SK-MEL-5 (cell line): ENCODE measurements around the genes H4C6, BTN2A2 and H2BC12.

DNA sequence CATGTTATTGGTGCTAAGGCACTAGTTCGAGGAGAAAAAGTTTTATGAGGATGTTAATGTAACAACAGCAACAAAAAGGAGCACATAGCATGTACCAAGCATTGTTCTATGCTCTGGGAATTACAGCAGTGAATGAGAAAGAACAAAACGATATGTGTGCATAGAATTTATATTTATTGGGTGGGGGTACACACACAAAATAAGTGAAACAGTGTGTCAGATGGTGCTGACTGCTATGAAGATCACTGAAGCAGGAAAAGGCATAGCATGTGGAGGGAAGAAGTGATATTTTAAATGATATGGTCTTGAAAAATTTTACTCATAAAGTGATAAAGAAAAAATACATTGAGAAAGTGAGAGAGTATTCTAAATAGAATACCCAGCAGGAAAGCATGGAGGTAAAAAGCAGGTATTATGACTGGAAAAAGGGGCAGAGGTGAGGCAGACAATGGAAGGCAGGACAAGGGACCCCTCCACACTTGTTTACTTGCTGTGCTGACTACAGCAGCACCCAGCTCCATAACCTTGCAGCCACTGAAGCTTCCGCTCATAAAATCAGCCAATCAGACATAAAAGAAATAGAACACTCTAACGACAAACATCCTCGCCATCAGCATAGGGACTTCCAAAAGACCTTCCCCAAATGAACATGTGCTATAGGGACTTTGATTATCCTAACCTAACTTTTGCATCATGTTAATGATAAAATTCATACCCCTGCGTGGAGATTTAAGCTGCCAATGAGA is 2.7 kb downstream of the H4C5 start:
RAMPAGE:
- cytosol, long total RNA = no peak
- long total RNA = no peak
- nucleus, long total RNA = no peak

GRCh38 chr6:26232969-26233592 is 1.7 kb downstream of the H1-3 start:
RAMPAGE:
- cytosol, long total RNA = no peak
- long total RNA = no peak
- nucleus, long total RNA = no peak

RAMPAGE:
- cytosol, long total RNA = no peak
- long total RNA = start-site peak on the minus strand at chr6:26240167-26240211, 9 and 5 reads in 2 replicates
- nucleus, long total RNA = no peak
Observed at GRCh38 chr6:26240010-26241006, at the start of gene H4C6. Gene H4C6 (plus strand): TSS chr6:26240393.

RAMPAGE:
- cytosol, long total RNA = no peak
- long total RNA = no peak
- nucleus, long total RNA = no peak
Observed at GRCh38 chr6:26268806-26269521, 2.2 kb downstream of the H3C8 start.

DNA sequence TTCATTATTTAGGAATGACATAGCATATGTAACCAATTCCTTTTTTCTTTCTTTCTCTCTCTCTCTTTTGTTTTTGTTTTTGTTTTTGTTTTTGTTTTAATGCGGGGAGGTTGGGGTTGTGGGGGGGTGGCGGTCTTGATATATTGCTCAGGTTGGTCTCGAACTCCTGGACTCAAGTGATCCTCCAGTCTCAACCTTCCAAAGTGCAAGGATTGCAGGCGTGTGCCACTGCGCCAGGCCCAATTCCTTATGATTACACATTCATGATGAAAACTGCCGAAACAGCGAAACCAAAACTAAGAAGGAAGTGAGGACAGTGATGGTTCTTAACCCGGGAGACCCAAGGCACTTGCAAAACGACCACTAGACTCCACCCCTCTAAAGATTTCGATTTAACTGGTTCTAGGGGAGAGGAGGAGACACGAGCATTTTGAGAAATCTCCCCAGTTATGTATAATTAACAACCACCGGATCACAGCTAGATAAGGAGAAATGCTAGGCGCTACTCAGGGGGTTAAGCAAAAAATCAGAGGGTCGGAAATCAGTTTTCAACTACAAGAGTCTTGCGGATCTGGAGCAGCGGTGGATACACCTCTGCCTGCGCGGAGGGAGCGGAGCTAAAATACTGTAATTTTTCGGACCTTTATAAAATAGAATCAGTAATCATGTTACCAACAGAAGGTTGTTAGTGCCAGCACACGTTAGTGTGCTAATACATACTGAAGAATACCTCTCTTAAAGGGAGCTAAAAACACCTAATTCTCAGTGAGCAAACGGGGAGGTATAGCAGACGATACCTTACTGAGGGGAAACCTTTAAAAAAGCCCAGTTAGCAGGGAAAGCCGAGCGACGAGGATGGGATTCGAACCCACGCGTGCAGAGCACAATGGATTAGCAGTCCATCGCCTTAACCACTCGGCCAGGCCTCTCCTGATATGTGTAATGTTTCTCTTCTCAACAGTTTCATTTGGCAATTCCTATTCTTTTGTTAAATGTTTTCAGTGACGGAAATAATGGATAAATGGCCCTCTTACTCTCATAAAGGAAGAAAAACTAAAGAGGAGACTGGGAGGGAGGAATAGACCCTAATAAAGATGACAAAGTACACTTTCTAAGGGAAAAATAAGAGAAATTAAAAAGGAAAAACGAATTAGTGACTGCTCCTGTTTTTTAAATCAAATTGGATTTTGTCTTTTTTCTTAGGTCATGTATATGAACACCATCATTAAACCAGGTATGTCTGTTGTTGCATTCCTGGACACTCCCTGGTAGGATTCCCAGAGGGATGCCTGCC is 19.8 kb upstream of the H4C8 start:
RAMPAGE:
- cytosol, long total RNA = no peak
- long total RNA = no peak
- nucleus, long total RNA = no peak

GRCh38 chr6:26366498-26367102 is 1.6 kb downstream of the BTN3A2 start:
RAMPAGE:
- cytosol, long total RNA = no peak
- long total RNA = no peak
- nucleus, long total RNA = no peak

RAMPAGE:
- cytosol, long total RNA = no peak
- long total RNA = no peak
- nucleus, long total RNA = no peak
Observed at GRCh38 chr6:26383028-26384112, at the start of gene BTN2A2. Gene BTN2A2 (plus strand): TSS chr6:26383108.

GRCh38 chr6:26553341-26553682 is 15.1 kb downstream of the HMGN4 start:
RAMPAGE:
- cytosol, long total RNA = no peak
- long total RNA = no peak
- nucleus, long total RNA = no peak

DNA sequence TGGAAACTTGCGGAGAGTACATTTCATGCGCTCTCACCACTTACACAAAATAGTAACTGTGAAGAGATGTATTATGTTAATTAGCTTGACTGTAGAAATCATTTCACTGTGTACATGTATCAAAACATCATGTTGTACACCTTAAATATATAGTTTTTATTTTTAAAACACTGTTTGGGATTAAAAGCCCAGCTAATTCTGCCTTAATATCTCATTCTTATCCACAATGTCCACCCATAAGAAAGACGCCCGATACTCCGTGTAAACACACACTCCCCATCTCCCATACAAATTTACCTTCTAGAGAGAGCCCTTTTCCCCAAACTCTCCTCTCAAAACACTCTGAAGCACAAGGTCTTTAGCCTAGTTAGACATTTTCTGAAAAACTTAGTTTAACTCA is 113.4 kb downstream of the H2BC11 start:
RAMPAGE:
- cytosol, long total RNA = no peak
- long total RNA = no peak
- nucleus, long total RNA = no peak

GRCh38 chr6:27138117-27138958 is 744 bp upstream of the H4C9 start:
RAMPAGE:
- cytosol, long total RNA = no peak
- long total RNA = no peak
- nucleus, long total RNA = no peak

DNA sequence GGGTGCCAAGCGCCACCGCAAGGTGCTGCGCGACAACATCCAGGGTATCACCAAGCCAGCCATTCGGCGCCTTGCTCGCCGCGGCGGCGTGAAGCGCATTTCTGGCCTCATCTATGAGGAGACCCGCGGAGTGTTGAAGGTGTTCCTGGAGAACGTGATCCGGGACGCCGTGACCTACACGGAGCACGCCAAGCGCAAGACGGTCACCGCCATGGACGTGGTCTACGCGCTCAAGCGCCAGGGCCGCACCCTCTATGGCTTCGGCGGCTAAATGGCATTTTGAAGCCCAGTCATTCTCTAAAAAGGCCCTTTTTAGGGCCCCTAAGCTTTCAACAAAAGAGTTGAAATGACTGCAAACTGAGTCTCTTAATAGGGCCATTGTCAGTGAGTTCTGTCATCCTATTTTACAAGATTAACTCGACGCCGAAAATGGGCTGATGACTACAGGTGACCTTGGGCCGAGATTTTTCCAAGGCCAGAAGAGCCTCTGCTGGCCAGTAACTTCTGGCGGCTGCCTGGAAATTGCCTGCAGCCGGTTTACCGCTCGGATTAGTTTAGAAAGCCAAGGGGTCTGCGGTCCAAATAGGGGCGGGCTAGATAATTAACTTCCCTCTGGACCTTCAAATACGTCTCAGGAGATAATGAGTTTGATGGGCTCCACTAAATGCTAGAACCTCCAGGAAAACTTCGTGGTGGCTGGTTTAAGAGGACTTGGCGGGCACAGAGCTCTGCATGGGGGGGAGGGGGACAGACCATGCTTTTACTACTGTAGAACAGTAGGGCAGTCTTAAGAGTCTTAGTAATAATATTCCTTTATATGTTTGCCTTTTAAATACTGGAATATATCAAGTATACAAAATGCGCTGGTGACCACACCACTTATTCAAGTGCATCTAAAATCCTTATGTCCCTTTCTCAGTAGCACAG is 531 bp downstream of the H4C9 start:
RAMPAGE:
- cytosol, long total RNA = no peak
- long total RNA = no peak
- nucleus, long total RNA = no peak

GRCh38 chr6:27146517-27146941 is at the start of gene H2BC12:
Gene H2BC12 (minus strand): TSS chr6:27146855.
RAMPAGE:
- cytosol, long total RNA = start-site peak on the minus strand at chr6:27146650-27146858, 7,976 and 14,582 reads in 2 replicates
- long total RNA = start-site peak on the minus strand at chr6:27146695-27146742, 587 and 831 reads in 2 replicates; start-site peak on the minus strand at chr6:27146807-27146858, 5,381 and 7,999 reads in 2 replicates
- nucleus, long total RNA = start-site peak on the minus strand at chr6:27146667-27146736, 395 and 324 reads in 2 replicates; start-site peak on the minus strand at chr6:27146807-27146858, 1,632 and 143 reads in 2 replicates

RAMPAGE:
- cytosol, long total RNA = no peak
- long total RNA = no peak
- nucleus, long total RNA = no peak
Observed at GRCh38 chr6:27162152-27162628, 15.3 kb downstream of the H2AC12 start.

DNA sequence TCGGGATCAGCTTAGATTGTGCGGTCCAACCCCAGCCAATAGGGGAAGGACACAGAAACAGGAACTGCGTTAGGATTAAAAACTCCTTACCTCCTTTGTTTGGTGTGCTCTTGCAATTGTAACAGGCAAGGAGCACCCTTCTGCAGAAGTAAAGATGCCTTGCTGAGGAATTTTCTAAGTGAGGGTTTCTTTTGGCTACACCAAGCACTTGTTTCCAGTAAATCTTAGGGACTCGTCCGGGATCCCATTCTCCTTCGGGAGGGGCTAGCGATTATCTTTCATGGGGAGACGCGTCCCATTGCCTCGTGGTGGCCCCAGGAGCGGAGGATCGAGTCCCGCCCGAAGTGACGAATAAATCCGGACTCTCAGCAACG is 31.3 kb downstream of the H2AC12 start:
RAMPAGE:
- cytosol, long total RNA = no peak
- long total RNA = no peak
- nucleus, long total RNA = no peak

DNA sequence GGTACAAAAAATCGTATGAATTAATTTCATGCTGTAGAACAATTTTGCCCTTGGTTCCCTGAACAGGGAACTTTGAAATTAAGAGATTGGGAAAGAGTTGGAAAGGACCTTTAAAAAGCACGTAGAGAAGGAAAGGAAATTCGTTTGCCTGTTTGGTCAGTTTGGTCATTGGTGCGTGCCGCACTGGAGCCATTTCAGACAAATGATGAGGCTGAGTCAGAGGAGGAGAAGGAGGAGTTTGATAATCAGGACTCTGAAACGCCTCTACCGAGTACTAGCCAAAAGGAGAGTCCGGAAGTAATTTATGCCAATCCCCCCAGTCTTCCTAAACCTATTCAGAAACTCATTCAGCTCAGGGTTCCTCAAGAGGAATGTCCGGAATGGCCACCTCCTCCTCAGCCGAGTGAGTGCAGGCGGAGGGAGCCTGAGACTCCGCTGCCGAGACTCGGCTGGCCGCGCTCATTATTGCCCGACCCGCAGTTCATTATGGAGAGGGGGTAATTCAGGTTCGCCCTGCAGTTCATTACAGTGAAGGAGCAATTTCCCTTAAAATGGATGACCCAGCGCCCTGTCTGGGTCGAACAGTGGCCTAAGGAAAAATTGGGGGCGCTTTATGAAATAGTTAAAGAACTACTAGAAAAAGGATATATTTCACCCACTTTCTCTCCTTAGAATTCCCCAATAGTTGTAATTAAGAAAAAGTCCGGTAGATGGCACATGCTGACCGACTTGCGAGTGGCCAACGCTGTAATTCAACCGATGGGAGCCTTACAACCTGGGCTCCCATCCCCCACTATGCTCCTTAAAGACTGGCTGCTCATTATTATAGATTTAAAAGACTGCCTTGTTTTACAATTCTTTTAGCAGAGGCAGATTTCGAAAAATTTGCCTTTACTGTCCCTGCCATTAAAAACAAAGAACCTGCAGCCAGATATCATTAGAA is 41.7 kb downstream of the H2AC12 start:
RAMPAGE:
- cytosol, long total RNA = no peak
- long total RNA = no peak
- nucleus, long total RNA = no peak

DNA sequence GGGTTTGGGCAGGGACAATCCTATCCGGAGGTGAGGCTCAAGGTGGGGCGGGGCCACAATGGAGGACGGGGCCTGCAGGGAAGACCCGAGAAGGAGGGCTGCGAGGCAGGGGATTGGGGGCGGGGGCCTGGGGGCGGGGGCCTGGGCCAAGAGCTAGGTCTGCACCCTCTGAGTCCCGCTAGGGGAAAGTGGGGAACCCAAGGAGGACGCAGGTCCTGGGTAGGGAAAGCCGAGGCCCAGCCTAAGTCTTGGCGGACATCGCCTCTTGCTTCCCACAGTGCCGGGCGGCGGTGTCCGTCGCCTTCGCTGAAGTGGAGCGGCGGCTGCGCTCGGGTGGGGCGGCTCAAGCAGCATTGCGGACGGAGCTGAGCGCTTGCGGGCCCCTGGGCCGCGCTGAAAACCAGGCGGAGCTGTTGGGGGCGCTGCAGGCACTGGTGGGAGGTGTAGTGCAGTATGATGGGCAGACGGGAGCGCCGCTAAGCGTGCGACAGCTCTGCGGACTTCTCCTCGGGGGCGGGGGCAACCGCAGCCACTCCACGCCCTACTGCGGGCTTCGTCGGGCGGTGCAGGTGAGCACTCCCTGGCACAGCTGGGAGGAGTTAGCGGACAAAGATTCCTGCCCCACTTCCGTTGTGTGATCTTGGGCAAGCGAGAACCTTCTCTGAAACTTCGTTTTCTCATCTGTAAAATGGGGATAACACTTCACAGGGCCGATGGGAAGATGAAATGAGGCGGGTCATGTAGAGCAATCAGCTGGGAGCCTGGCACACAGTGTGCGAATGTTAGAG is 4.2 kb downstream of the PRSS16 start:
RAMPAGE:
- cytosol, long total RNA = no peak
- long total RNA = no peak
- nucleus, long total RNA = no peak

RAMPAGE:
- cytosol, long total RNA = no peak
- long total RNA = no peak
- nucleus, long total RNA = no peak
Observed at GRCh38 chr6:27293758-27294231, 18.3 kb downstream of the POM121L2 start.

RAMPAGE:
- cytosol, long total RNA = no peak
- long total RNA = no peak
- nucleus, long total RNA = no peak
Observed at GRCh38 chr6:27295162-27295740, 16.8 kb downstream of the POM121L2 start.

DNA sequence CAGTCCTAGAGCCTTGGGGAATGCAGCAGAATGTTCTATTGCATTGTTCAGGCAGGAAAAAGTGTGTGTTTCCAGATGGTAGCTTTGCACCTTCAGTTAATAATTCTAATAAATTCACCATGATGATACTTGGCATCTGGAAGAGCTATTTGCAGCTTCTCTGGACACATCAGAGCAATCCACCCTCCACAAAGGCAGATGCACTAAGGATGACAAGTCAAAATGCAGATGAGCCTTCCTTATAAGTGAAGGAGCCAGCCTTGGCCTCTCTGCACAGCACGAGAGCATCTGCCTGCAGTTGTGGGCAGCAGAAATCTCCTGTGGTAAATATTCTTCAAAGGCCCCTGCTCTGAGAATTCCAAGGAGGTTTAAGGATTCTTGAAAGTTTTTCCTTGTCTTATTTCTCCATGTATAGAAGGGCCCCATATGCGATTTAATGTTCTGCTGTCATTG is 6.9 kb upstream of the POM121L2 start:
RAMPAGE:
- cytosol, long total RNA = no peak
- long total RNA = no peak
- nucleus, long total RNA = no peak

GRCh38 chr6:27472074-27472604 is 766 bp downstream of the ZNF184 start:
RAMPAGE:
- cytosol, long total RNA = start-site peak on the minus strand at chr6:27472357-27472458, 9 and 9 reads in 2 replicates
- long total RNA = no peak
- nucleus, long total RNA = no peak